ENCODE measurements around the gene NPAS1.

DNA sequence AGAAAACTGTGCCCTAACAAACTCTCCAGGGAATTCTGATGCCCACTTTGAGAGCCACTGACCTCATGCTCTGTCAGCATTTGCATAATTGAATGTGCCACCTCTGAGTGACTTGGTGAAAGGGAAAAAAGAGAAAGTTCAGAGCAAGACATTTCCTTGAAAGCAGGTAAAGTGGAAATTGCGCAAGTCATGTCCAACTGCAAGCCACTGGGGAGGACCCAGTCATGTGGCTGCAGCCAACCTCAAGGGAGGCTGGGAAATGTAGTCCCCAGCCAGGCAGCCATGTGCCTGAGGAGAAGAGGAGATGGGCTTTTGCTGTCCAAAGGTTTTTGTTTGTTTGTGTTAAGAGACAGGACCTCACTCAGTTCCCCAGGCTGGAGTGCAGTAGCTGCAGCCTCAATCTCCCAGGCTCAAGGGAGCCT is 50.8 kb upstream of the PNMA8B start:
- PRO-cap, result no peak
- RAMPAGE, long total RNA, 3 experiments, result no peak in any of the 3 experiments

DNA sequence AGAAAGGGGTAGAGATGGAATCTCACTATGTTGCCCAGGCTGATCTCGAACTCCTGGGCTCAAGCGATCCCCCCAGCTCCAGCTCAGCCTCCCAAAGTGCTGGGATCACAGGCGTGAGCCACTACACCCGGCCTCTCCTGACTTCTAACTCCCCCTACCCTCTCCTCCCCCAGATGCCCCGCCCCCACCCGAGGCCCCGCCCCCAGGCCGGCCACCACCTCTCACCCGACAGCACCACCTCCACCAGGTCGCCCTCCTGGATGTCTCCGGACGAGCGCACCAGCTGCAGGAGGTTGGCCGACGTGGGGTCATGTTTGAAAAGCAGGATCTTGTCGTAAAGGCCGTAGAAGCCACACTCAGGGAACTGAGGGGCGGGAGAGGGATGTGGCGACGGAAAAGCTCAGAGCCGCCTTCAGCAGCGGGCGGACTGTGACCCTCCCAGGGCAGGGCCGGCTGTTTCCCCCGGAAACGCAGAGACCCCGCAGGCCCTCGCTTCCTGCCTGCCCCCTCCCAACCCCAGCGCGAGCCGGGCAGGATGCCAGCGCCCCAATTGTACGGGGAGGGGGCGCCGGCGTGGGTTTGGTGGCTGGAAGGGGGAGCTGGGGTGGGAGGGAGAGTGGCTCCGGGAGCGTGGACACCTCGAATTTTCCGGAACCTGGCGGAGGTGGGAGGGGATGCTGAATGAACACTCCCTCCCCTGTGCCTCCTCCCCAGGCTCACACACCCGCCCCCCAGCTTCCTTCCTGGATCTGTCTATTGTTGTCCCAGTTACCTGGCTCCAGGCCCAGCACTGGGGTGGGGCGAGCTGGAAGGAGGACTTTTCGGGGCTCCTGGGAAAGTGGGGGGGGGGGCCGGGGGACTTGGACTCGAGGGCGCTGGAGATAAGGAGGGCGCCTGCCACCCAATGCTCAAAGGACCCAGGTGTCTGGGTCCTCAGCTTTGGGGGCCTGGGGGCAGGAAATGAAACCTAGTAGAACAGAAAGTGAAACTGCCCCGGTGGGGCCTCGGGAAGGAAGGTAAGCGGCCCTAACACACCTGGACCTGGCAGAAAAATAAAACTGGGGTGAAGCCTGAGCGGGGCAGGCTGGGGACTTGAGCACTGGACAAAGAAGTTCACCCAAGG is 2.9 kb downstream of the PRKD2 start:
- PRO-cap, result unidirectional peak, plus-strand start at position 393 of the sequence; bidirectional peak, plus-strand start at position 787 of the sequence, minus-strand start at position 657 of the sequence
- RAMPAGE, long total RNA, 3 experiments, result start-site peak on the minus strand in 1 of 3 experiments, centred at position 325 of the sequence, 5 reads per replicate

DNA sequence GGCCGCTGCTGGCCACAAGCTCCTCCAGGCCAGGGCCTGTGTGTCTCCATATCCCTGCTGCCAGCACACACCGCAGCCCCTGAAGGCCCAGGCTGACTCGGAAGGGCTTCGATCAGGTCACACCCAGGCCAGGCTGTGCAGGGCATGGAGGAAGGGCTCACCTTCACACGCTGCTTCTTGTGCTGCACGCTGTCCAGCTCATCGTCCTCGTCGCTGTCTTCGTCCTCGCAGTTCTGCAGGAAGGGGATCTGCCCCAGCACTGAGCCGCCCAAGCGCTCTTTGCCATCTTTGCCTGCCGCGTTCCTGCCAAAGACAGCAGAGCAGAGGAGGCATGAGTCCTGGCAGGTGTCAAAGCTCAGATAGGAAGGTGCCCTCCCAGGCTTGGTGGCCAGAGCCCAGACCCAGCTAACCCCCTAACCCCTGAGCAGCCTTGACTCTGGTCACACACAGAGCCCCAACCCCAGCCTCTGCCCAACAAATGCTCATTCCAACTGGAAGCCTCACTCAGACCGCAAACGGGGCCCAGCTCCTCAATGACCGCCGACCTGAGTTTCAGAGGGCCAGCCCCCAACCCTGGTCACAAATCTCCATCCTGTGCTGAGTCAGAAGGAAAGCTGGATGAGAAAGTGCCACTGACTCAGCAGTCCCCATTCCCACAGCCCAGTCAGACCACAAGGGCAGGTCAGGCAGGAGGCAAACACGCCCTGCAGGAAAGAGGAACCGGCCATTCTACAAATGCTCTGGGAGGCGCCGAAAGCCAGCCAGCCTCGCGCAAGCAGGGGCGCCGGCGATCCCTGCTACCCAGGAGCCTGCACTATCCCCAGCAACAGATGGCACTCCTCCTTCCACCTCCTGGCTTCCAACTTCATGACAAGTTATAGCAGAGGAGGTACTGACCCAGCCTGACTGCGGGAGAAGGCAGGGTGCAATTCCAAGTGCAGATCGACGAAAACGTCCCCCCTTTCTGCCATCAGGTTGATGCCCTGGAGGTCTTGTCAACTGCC is 14.0 kb upstream of the PRKD2 start:
- PRO-cap, result no peak
- RAMPAGE, long total RNA, 3 experiments, result no peak in any of the 3 experiments

DNA sequence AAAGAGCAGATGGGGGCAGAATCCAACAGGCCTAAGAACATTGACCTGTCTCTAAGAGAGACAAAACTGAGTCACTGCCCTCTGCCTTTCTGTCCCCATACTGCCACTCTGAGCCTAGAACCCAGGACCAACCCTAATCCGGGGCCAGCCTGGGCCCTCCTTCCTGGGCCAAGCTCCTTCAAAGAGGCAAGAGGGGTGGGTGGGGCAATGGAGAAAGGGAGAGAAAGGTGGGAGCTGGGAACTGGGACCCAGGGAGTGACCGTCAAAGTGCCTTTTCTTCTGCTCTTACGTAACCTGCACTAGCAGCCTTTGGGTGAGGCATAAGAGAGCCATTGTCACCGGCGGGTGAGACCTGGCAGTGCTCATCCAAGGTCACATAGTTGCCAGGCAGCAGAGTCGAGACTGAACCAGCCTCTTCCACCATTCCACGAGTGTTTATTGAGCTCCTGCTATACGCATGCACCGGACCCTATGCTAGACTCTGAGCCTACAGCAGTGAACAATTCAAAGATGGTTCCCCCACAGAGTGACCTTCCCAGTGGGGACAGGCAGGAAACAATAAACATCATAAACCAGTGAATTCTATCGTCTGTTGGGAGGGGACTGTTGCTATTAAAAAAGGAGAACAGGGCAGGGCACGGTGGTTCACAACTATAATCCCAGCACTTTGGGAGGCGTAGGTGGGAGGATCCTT is 18.5 kb upstream of the STRN4 start:
- PRO-cap, result no peak
- RAMPAGE, long total RNA, 3 experiments, result no peak in any of the 3 experiments

DNA sequence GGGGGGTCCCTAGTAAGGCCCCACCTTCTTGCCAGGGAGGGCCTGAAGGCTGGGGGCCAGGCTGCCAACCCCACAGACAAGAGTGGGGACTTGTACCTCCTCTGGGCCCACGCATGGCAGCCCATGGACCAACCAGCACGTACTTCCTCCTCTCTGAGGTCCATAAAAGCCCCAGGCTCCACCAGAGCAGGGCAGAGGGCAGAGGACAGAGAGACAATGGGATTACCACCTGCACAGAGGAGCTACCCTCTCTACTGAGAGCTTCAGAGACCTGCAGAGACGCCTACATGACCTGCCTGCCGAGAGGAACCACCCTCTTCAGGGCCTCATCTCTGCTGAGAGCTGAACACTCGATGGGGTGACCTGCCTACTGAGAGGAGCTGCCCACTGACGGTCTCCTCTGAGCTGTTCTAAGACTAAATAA is 28.6 kb downstream of the AP2S1 start:
- PRO-cap, result unidirectional peak, plus-strand start at position 194 of the sequence
- RAMPAGE, long total RNA, 3 experiments, result no peak in any of the 3 experiments

- PRO-cap, result no peak
- RAMPAGE, long total RNA, 3 experiments, result no peak in any of the 3 experiments
Observed at GRCh38 chr19:46864870-46865181, 4.0 kb downstream of the ARHGAP35 start.

DNA sequence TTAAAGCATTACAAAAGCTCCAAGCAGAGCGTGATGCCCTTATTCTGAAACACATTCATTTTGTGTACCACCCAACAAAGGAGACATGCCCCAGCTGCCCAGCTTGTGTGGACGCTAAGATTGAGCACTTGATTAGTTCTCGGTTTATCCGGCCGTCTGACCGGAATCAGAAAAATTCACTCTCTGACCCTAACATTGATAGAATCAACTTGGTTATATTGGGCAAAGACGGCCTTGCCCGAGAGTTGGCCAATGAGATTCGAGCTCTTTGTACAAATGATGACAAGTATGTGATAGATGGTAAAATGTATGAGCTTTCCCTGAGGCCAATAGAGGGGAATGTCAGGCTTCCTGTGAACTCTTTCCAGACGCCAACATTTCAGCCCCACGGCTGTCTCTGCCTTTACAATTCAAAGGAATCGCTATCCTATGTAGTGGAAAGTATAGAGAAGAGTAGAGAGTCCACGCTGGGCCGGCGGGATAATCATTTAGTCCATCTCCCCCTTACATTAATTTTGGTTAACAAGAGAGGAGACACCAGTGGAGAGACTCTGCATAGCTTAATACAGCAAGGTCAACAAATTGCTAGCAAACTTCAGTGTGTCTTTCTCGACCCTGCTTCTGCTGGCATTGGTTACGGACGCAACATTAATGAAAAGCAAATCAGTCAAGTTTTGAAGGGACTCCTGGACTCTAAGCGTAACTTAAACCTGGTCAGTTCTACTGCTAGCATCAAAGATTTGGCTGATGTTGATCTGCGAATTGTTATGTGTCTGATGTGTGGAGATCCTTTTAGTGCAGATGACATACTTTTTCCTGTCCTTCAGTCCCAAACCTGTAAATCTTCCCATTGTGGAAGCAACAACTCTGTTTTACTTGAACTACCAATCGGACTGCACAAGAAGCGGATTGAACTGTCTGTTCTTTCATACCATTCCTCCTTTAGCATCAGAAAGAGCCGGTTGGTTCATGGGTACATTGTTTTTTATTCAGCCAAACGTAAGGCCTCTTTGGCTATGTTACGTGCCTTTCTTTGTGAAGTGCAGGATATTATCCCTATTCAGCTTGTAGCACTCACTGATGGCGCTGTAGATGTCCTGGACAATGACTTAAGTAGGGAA is 59.8 kb downstream of the ARHGAP35 start:
- PRO-cap, result no peak
- RAMPAGE, long total RNA, 3 experiments, result no peak in any of the 3 experiments

DNA sequence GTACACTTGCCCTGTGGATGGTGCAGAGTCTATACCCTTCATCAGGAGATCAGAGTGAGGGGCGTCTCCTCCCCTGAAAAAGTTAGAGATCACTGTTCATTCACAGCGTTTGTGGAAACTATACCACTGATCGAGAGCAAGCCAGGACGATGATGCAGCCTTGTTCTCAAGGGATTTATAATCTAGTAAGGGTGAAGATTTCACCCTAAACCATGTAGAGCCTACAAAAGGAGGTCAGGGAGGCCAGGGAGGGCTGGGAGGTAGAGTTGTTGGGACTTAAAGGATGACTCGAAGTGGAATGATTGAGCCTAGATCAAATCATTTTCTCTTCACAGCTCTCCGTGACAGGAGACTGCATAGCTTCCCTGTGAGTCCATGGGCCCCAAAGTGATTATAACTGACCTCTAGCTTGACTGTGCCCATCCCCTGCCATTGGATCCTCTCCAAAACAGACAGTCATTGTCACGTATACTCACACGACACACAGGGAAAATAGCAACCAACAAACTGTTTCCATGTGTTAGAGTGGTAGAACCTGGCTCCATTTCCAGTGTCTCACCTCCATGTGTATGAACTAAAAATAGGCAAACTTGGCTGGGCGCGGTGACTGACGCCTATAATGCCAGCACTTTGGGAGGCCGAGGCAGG is 49.0 kb upstream of the NPAS1 start:
- PRO-cap, result no peak
- RAMPAGE, long total RNA, 3 experiments, result no peak in any of the 3 experiments

GRCh38 chr19:47019310-47020055 is at the start of gene NPAS1:
TSS of gene NPAS1 (plus strand) at chr19:47019837.
- PRO-cap, result no peak
- RAMPAGE, long total RNA, 3 experiments, result no peak in any of the 3 experiments

DNA sequence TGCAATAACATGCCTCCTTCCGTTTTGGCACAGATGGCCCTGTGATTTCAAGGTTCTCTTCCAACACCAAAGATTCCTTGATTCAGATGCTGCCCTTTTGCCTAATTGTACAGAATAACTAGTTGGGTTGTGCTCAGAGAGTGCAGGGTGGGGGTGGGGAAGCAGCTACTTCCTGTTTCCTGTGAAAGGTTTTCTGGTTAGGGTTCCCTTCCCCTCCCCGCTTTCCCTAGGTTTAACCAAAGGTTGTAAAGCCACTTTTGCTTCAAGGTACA is 27.2 kb downstream of the SAE1 start:
- PRO-cap, result no peak
- RAMPAGE, long total RNA, 3 experiments, result no peak in any of the 3 experiments

DNA sequence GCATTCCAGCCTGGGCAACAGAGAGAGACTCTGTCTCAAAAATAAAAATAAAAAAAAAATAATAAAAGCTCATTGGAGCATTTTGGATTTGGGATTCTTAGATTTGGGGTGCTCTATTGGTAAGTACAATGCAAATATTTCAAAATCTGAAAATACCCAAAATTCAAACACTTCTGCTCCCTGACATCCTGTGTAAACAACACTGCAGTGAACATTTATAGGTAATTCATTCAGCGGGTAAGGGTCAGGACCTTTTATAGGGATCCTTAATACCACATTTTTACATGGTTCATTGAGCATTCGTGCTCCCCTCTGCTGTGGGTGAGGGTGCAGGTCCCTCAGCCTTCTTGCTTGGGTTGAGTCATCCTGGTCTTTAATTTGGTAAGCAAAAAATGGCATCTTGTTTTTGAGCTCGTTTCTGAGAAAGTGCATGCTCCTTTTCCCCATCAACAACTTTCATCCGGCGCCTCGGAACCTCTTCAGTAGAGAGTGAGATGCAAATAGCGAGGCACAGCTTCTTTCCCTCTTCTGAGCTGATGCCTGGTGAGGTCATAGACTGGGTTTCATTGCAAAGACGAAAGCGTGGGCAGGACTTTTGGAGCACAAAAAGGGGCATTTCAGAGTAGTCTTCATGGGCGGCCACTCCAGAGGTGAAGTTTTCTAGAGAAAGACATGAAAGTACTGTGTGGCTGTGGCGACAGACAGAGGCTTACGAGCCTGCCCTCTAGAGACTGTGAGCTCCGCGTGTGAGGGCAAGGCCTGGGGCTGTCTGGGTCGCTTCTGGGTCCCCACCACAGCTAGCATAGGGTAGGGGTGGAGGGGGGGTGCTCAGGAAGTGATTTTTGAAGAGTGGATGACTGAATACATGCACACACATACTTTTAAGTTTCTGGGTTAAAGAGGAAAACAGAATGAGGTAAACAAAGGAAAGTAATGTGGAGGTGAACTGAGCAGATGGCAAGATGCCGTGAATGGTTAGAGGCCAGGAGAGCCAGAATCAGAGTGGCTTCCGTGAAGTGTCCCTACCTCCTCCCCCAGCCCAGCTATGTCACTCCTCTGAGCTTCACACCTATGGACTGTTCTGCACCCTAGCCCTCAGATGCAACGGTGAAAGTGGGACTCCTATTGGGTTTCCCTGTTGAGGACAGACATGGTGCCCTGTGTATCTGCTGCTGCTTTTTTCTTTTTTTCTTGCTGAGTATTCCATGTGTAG is 44.4 kb downstream of the BBC3 start:
- PRO-cap, result no peak
- RAMPAGE, long total RNA, 3 experiments, result no peak in any of the 3 experiments

GRCh38 chr19:47188496-47189124 is 42.4 kb downstream of the BBC3 start:
- PRO-cap, result no peak
- RAMPAGE, long total RNA, 3 experiments, result no peak in any of the 3 experiments

- PRO-cap, result unidirectional peak, minus-strand start at chr19:47227480; bidirectional peak, plus-strand start at chr19:47228089, minus-strand start at chr19:47227989
- RAMPAGE, long total RNA, 3 experiments, result no peak in any of the 3 experiments
Observed at GRCh38 chr19:47227350-47228213, 3.4 kb downstream of the BBC3 start.

DNA sequence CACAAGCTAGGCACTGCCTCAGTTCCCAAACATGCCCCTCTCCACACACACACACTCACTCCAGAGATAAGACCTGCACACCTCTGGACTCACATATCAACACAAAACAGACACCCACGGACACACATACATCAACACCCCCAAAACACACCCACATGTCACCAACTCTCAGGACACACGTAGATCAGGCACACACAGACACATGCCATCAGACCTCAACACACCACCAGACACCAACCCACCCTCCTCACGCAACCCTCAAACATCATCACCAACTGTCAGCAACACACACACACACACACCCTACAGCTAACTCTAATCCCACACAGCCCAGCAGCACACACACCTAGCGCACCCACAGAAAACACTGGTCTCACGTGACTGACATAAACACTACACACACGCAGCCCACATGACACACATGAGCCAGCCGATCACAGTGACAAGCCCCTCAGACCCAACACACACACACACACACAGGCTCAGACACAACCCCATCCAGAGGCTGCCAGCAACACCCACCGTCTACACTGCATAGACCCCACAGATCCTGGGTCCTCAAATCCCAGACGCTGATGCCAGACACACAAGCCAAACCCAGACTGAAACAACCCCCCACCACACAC is 1.7 kb downstream of the BBC3 start:
- PRO-cap, result bidirectional peak, plus-strand start at position 422 of the sequence, minus-strand start at position 366 of the sequence
- RAMPAGE, long total RNA, 3 experiments, result no peak in any of the 3 experiments

GRCh38 chr19:47267414-47267795 is 7.3 kb upstream of the INAFM1 start:
- PRO-cap, result no peak
- RAMPAGE, long total RNA, 3 experiments, result no peak in any of the 3 experiments

- PRO-cap, result no peak
- RAMPAGE, long total RNA, 3 experiments, result no peak in any of the 3 experiments
Observed at GRCh38 chr19:47418478-47419296, 640 bp downstream of the MEIS3 start.

- PRO-cap, result no peak
- RAMPAGE, long total RNA, 3 experiments, result no peak in any of the 3 experiments
Observed at GRCh38 chr19:47488949-47489375, 4.9 kb upstream of the KPTN start.

- PRO-cap, result no peak
- RAMPAGE, long total RNA, 3 experiments, result no peak in any of the 3 experiments
Observed at GRCh38 chr19:47514070-47514712, 672 bp downstream of the NAPA start.

- PRO-cap, result no peak
- RAMPAGE, long total RNA, 3 experiments, result no peak in any of the 3 experiments
Observed at GRCh38 chr19:47541454-47542387, 26.9 kb upstream of the NAPA start.

DNA sequence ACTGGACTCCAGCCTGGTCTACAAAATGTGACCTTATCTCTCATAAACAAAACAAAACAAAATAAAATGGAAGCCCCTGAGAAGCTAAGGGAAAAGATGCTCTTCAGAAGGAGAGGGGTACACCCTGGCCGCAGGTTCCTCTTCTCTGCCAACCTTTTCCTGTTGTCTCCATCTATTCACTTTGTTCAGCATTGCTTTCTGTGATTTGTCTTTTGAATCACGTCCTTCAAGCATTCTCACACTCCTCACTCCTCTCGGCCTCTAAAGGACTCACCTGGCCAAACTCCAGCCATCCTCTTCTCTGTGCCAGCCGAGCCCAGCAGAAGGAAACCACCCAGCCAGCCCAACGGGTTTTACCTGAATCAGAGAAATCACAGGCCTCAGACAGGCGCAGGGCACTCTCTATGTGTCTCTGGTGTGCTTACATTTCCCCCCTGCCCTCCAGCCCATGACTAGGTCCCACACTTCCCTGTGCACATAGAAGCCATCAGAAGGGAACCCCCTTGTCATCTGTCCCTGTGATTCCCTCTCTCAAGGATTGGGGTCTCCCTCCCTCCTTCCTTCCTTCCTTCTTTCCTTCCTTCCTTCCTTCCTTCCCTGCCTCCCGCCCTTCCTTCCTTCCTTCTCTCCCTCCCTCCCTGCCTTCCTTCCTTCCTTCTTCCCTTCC is 8.6 kb upstream of the ZNF541 start:
- PRO-cap, result no peak
- RAMPAGE, long total RNA, 3 experiments, result no peak in any of the 3 experiments